ENCODE measurements around a stretch of chr12.

DNA sequence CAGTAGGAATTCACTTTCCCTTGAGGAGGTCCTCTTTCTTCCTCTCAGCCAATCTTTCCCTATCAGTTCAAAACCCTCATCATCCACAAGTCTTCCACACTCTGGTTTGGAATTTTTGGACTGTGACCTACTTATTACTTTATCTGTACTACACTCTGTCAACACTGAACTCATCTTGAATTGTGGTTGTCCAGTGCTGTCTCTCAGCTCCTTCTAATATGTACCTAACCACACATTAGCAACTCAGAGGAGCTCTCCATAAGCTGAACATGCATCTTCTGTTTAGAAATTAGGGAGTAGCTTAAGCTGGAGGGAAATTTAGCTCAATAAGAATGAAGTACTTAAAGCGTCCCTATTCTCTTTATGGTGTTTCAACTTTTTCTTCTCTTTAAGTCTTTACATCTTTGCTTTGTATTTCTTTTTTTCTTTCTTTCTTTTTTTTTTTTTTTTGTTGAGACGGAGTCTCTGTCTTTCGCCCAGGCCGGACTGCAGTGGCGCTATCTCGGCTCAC lies 34.8 kb downstream of the SLC38A1 start:
- RRBS: no CpG with 5 or more reads among the region's 6 CpGs

GRCh38 chr12:46266808-46267634 lies 1.8 kb downstream of the SLC38A1 start:
- RRBS: 5% methylated on average over 1 of the region's 36 CpGs

GRCh38 chr12:46365551-46365874 lies 7.1 kb downstream of the SLC38A2 start:
- RRBS: no CpG with 5 or more reads among the region's 2 CpGs

DNA sequence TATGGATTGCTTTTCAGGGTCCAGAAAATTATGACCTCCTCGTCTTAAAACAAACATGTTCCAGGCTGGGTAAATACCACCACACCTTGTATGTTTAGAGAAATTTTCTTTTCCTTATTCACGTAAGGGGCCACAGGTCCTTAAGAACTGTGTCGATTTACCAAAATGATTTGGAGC lies 2.7 kb downstream of the SLC38A2 start:
- RRBS: no CpG with 5 or more reads among the region's 3 CpGs

GRCh38 chr12:46391490-46391912 lies 18.9 kb upstream of the SLC38A2 start:
- RRBS: no CpG with 5 or more reads among the region's 1 CpG

- RRBS: no CpG with 5 or more reads among the region's 3 CpGs
Observed at GRCh38 chr12:46480975-46481806, 108.6 kb upstream of the SLC38A2 start.

DNA sequence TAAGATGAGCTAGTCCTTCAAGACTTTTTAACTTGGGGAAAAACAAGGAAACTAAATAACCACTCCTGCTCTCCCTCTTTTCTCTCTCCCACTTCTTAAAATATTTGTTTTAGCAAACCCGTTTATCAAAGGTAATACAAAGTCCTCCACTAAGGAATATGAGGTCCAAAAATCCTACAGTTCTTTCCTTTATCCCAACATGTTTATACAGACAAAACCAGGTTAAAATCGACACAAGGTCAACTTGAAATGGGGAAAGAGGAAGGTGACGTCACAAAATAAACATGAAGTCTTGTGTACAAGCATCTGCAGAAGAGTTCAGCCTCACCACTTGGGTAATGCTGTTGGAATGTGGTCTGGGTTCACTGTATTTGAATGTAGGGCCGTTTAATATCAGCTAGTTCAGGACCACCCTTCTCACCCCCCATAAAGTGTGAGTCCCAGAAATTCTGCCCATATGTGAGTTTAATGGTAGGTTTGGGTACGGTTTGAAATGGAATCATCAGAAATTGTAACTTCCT lies 119.9 kb upstream of the SLC38A2 start:
- RRBS: no CpG with 5 or more reads among the region's 5 CpGs

DNA sequence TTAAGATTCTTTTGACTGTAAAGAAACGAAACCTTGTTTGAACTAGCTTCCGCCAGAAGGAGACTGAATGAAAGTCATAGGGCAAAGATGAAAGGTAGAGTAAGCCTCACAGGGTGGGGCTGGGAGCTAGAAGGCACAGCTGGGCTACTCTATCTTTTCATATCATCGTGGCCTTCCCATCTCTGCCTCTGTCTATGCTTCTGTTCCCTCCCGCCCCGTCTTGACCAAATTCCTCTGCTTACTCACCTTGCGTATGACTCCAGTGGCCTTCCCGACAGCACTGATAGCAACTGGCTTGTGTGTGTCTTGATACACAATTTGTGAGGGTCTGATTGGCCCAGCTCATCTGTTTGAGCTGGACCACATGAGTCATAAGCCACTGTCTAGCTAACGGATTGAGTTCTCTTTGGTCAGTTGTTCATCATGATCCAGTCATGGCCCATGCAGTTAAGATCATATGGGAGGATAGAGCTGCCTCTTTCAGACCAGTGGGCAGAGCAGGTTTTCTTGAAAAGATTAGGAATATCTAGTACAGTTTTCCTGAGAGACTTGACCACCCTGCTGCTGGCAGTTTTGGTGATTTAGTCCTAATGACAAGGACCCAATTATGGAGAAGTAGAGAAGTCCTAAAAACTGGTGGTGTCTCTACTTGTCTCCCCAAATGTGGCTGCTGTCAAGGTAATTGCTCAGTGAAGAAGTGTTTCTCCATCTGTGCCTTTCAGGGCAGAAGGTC lies 151.6 kb upstream of the SLC38A2 start:
- RRBS: no CpG with 5 or more reads among the region's 8 CpGs

- RRBS: no CpG with 5 or more reads among the region's 4 CpGs
Observed at GRCh38 chr12:46660809-46661010, 165.1 kb downstream of the SLC38A4 start.

GRCh38 chr12:46702804-46703524 lies 122.8 kb downstream of the SLC38A4 start:
- RRBS: no CpG with 5 or more reads among the region's 9 CpGs

GRCh38 chr12:46783557-46784329 lies 42.1 kb downstream of the SLC38A4 start:
- RRBS: no CpG with 5 or more reads among the region's 8 CpGs

DNA sequence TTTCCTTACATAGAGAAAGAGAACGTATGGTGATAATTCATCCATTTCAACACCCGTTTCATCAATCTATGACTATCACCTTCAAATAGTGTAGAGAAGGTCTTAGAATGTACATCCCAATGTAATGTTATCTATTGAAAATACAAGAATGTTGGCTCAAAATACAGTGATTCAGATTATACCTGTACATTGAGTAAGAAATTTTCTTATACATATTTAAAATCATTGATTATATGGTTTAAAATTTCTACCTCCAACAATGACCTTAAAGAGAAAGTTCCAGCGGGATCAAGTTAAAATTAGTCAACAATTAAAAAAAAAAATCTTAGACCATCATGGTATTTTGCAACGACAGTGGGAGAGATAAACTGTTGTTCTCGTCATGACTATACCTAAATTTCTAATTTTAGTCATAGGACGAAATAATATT lies 19.1 kb downstream of the SLC38A4 start:
- RRBS: no CpG with 5 or more reads among the region's 6 CpGs

DNA sequence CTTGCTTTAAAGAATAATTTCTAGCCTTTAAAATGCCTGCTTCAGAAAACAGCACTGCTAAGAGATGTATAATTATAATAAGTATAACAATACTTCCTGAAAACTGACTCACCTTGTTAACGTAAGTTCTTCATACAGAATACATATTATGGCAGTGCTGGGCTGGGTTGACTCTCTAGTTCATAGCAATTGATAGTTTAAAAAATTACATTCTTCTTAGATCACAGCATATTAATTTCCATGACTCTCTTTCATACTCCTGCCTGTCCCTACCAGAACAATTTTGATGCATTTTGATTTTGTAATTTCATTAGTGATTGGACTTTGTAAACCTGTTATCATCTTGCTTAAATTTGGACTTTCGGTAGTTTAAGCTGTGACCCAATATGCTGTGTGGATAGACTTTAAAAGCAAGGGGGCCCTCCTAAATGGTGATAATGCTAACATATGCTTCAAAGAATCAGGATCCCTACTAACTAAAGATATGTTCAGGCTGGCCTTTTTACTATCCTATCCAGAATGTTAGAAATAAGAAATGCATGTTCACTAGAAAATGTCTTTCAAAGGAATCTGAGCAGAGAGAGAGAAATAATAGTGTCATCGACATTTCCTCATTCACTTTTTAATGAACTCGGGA lies 16.9 kb downstream of the SLC38A4 start:
- RRBS: no CpG with 5 or more reads among the region's 4 CpGs

GRCh38 chr12:46832093-46832682 lies 6.4 kb upstream of the SLC38A4 start:
- RRBS: no CpG with 5 or more reads among the region's 17 CpGs

DNA sequence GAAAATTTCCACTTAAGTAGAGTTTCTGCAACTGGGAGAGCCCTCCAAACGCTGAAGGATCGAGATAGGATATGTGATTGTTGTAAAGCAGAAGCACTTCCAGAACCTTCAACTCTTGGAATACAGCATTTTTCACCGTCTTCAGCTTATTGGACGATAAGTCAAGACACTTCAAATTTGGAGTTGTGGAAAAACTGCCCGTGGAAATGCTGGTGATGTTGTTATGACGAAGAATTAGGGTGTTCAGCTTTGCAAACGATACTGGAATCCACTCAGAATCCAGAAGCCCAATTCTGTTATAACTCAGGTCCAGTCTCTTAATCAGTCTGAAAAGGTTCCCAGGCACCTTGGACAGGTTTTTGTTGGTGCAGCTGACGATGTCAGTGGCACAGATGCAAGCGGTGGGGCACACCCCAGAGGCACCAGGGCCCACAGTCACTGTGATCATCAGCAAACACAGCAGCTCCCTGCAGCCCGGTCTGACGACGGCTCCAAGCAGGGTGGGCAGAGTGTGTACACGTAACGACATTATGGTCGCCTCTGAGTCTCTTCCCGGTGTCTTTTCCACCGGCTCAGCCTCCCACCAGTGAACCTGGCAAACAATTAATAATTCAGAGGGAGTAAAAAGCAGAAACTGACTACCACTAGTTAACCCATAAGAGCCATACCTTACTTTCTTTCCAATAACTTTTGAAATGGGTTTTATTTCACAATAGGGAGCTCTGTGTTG lies 782 bp upstream of the PCED1B start:
- RRBS: 12% methylated on average over 6 of the region's 17 CpGs

DNA sequence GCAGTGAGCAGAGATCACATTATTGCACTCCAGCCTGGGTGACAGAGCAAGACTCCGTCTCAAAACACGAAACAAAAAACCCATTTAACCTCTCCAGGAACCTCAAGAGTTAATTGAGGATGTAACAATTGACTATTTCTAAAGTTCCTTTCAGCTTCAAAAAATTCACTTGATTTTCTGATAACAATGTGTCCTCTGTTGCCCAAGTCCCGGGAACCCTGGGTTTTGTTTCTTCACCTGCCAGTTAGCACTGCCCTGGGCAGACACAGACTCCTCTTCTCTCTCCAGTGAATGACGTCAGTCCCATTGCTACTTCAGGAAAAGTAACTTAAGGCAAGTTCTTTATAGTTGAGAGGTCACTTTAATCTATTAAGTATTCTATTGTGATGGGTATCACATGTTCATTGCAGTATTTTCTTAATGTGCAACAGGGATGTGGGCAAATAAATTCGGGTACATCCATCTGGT lies 5.4 kb upstream of the AMIGO2 start:
- RRBS: no CpG with 5 or more reads among the region's 5 CpGs

DNA sequence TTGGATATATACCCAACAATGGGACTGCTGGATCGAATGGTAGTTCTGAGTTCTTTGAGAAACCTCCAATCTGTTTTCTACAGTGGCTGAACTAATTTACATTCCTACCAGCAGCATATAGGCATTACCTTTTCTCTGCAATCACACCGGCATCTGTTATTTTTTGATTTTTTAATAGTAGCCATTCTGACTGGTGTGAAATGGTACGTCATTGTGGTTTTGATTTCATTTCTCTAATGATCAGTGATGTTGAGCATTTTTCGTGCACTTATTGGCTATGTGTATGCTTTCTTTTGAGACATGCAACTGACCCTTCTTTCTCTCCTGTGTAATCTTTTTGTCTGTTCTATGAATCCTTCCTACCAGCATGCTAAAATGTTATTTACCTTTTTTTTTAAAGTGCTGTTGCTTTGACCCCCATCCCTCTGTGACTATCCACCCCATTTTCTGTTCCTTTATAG lies 280.0 kb upstream of the AMIGO2 start:
- RRBS: no CpG with 5 or more reads among the region's 4 CpGs

DNA sequence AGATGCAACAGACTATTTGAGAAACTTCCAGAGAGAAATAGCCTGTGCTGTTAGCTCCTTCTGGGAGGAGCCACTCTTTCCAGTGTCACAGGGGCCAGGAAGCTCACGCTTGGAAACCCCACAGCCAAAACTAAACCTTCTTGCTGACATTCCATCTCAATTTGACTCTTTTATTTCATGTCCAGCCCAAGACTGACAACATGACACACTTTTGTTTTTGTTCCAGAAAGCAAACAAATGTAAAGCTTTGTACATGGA lies 114.4 kb downstream of the RPAP3 start:
- RRBS: no CpG with 5 or more reads among the region's 1 CpG

DNA sequence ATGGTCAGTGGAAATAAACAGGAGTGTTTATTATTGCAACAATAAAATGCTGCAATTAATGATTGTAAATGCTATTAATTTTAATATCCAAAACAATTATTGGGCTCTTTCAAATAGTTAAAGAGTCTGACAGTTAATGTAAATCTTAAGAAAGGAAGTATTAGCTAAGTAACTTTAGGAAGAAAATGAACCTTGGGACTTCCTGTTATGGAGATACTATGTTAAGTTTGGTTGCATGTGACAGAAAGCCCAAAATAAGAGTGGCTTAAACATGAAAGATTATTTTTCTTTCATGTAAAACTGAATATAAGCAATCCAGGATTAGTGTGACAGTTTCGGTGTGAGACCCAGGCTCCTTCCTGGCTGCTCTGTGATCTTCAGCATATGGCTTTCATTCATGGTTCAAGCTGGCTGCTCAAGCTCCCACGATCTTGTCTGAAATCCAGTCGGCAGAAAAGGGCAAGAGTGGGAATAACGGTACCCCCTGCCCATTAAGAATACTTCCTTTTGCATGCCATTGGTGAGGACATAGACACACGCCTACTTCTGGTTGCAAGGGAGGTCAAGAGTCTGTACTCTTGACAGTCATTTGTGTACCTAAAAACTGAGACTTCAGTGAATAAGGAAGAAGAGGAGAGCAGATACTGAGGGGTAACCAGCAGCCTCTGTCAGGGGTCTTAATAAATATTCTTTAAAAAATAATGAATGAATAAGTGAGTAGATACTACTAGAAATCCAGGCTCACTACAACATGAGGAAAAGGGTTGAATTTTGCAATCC lies 2.2 kb upstream of the RPAP3 start:
- RRBS: no CpG with 5 or more reads among the region's 5 CpGs

DNA sequence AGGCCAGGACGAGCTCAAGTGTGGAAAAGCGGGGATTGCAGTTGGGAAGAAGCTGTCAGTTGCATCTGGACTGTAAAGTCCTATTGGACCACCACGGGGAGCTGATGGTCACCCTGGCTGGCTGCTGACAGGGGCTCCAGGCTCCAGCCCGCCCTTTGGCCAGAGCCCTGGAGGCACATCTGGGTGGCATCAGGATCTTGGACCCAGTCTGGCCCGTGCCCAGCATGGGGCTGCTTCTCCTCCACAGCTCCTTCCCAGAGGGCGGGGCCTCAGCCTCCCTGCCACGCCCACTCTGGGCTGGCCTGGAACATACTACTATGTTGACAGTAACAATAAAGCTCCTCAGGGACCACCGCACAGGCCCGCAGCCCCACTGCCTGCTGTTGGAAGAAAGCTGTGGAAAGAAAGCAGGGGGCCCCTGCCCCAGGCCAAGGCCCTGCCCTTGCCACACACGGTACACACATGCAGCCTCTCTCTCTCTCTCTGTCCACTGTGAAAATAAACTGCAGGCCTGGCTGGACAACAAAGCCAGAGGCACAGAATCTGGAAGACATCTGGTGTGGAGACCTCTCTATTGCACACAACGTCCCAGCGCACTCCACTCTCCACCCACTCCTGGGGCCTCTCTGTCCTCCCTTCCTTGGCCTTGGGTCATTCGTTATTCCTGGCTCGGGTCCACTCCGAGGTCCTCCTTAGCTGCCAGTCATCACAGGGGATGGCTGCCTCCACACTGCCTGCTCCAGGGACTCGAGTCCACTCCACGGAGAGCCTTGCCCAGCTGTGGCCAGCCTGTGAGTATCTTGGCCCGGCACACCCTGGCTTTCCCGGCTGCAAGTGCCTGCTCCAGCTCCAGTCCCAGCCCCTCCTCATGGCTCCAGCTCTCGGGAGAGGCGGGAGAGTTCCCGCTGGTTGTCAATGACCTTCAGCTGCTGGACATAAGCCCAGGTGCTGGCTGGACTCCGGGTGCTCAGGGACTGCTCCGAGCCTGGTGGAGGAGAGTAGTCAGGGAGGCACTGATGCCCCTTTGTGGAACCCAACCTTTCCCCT lies 11.7 kb upstream of the ENDOU start:
- RRBS: no CpG with 5 or more reads among the region's 24 CpGs

All from BE2C (cell line).